Subcutaneous preadipocyte (primary cell): Measurements from ENCODE around the genes ARHGEF40, OR5AU1, SUPT16H and TOX4.

DNA sequence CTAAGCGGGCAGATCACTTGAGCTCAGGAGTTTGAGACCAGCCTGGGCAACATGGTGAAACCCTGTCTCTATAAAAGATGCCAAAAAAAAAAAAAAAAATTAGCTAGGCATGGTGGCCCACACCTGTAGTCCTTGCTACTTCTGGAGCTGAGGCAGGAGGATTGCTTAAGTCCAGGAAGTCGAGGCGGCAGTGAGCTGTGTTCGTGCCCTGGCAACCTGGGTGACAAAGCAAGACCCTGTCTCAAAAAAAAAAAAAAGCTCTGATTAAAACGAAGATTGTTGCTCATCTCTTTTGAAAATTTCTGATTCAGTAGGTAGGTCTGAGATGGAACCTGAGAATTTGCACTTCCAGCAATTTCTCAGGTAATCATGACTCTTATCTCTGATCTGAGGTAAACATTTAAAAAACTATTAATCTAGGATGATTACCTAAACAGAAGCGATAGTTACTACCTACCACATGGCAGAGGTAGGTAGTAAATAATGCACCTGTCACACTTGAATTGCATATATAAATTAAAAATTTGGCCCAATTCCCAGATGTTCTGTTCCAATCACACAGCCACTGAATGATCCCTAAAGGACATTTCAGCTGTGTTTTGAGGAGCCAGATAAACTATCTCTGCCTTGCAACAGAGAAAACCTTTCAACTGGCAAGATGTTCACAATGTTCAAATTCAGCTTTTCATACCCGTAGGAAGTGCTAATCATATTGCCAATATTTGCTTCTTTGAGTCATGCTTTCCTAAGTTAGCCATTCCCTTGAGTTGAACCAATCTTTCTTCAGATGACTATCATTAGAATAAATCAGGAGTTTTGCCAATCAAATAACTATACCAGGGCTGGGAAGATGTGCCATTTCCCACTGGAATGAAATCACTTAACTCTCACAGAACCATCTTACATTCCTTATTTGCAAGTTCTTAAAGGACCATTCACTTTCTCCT is 4.2 kb upstream of the TEP1 start:
- CAGE, long polyA plus RNA: no peak

GRCh38 chr14:20448490-20449293 is 5.9 kb downstream of the OSGEP start:
- CAGE, long polyA plus RNA: no peak

DNA sequence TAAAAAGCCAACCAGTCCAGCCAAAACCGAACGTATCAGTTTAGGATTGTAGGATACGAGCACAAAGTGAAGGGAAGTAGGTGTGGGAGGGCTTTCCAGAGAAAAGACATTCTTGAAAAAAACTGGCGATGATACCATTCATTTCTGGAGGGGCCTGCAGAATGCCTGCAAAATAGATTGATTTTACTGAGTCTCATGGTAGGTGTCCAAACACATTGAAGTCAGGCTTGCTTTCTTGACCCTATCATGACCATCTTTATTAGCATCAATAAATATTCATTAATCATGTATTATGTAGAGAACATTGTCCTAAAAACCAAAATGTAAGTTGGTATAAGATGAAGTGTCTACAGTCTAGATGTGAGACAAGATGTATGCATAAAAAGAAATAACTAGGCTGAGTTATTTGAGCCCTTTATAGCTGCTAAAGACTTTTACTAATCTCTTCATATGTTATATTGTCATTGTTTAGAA is 10.1 kb downstream of the PNP start:
- CAGE, long polyA plus RNA: no peak

GRCh38 chr14:20609223-20610051 is 18.3 kb upstream of the RNASE12 start:
- CAGE, long polyA plus RNA: no peak

DNA sequence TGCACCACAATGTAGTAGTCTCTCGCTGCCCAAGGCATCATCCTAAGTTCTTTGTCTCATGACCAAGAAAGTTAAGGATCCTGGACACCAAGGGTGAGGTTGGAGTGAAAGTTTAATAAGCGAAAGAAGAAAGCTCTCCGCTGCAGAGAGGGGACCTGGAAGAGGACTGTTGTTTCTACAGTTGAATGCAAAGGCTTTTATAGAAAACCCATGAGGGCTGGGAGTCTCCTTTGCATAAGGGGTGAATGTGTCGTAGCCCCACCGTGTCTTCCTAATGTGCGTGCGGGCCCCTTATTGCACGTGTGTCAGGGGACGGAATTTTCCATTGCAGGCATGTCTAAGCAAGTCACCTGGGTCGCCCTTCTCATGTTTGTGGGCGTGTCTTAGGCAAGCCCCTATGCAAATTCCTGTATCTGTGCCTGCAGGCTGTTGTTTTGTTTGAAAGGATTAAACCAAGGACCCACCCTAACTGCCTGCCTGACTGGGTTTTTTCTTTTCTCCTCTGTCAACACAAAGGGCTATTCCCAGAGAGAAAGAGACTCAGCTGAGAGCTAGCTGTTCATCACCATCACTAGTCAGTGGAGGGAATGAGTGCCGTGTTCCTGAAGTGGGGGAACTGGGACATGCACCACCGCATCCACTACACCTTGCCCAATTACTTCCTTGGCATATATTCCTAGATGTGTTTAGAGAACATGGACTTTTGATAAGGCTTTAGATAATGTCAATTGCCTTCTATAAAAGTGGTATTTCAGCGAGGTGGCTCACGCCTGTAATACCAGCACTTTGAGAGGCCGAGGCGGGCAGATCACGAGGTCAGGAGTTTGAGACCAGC is 17.8 kb upstream of the RNASE1 start:
- CAGE, long polyA plus RNA: no peak

GRCh38 chr14:20848599-20849375 is 42.4 kb upstream of the RNASE3 start:
- CAGE, long polyA plus RNA: no peak

GRCh38 chr14:21070028-21070985 is at the start of gene ARHGEF40:
Gene ARHGEF40, plus strand, starts transcription at chr14:21070304.
- CAGE, long polyA plus RNA: no peak

- CAGE, long polyA plus RNA: no peak
Measured at GRCh38 chr14:21085933-21086476, 12.4 kb downstream of the ZNF219 start.

DNA sequence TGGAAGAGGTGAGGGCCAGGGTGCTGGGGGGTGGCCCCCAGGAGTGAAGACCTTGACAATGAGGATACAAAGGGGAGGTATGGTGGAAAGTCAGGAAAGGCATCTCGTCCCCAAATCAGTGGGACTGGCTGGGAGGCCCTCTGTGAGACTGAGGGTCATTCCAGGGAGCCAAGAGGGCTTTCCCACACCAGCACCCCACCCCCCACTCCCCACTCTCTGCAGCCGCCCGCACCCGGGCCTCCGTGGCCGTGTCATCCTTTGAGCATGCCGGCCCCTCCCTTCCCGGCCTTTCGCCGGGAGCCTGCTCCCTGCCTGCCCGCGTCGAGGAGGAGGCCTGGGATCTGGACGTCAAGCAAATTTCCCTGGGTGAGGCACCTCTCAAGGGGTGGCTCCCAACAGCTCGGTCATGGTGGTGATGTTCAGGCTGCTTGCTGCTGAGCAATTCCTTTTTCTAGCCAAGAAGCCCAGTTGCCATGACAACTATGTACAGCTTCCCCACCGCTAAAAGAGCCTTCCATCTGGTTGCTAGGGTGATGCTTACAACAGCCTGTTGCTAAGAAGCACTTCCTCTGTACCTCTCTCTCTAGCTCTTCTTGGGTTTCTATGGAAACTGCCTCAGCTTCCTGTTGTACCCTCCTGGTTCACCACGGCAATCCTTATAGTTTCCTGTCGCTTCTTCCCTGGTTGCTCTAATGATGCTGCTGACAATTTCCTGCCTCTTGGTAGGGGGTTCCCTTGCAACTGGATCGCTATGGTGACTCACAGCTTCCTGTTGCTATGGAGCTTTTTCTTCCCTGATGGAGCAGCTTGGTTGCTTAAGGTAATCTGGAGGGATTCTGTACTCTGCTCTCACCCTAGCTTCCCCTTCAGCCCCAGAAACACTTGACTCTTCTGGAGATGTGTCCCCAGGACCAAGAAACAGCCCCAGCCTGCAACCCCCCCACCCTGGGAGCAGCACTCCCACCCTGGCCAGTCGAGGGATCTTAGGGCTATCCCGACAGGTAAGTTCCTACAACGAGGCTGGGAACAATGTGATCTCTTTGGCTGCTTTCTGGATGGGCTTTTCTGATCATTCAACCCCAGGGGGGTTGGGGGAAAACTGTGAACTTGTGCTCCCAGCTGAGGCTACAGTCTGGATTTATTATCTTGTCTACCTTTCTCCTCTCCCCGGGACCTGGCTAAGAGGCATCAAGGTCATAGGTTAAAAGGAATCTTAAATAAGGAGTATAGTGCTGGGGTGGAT is 10.9 kb downstream of the ZNF219 start:
- CAGE, long polyA plus RNA: no peak

DNA sequence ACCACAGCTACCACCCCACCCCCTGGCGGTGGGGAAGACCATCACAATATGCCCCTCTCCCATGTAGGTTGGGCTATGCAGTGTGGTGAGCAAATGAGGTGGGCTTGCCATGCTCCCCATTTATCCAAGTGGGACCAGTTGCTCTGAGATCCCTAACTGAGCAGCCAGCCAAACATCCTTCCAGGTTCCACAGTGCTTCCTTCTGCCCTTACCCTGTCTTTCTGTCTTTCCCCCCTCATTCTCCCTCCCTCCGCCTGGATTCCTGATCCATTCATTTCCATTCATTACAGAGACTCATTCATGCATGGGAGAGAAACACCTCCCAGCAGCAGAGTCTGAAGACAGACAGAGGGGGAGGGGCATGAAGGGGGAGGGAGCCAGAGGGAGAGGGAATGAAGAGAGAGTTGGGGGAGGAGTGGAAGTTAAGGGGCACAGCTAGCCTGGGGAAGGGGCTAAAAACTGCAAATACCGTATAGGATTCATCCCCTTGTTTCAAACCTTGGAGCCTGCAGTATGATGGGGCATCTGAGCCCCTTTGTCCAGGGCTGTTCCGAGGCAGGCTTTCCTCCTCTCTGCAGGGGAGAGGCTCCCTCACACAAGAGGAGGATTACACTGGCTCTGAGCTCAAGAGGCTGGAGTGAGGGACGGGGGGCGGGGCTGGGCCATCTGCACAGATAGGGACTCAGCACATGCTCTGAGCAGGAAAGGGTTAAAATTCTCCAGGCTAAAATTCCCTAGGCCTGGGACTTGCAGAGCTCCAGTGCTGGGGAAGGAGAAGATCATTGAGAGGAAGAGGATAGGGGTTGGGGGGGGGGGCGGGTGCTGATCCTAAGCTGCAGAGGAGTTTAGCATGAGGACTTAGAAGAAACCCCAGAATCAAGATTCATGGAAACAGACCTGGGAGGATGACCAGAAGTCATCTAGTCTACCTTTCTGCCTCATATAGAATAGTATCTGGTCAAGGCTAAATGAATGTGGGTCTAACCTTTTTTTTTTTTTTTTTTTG is 4.2 kb downstream of the ZNF219 start:
- CAGE, long polyA plus RNA: no peak

- CAGE, long polyA plus RNA: no peak
Measured at GRCh38 chr14:21155950-21156356, at the start of gene OR5AU1. Gene OR5AU1, minus strand, starts transcription at chr14:21156063.

- CAGE, long polyA plus RNA: no peak
Measured at GRCh38 chr14:21383010-21384139, at the start of gene SUPT16H. Gene SUPT16H, minus strand, starts transcription at chr14:21384019.

DNA sequence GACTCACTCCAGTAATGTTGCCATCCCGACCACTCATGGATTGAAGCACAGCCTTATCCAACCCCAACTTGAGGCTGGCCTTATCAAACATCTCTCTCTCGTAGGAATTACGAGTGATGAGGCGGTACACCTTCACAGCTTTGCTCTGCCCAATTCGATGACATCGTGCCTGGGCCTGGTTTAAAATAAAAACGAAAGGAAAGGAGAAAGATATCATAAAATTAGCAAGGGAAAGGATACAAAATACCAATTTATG is 18.4 kb upstream of the SUPT16H start:
- CAGE, long polyA plus RNA: no peak

DNA sequence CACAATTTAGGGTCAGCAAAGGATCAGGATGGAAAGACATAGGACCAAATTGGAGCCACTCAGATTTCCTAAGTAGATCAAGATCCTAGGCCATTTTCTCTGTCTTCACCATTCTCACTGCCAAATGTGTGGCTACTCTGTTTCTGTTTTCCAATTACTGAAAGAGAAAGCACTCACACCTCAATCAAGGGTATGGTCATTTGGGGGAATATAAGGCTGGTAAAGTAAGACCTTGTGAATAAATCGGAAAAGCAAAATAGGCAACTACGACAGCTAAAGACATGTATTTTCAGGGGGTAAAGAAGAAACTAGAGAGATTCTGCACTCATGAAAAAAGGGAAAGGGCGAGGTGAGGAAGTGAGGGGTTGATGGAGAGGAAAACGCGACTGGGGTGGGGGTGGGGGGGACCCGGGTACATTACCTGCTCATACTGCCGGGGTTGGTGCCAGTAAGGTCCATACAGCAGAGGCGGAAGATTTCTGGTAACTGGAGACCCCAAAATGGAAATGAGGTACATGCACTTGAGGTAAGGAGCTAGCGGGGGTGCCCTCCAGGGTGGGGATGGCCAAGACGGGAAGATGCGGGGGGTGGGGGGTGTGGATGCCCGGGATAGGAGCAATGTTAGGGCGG is 19.3 kb downstream of the CHD8 start:
- CAGE, long polyA plus RNA: no peak

GRCh38 chr14:21477140-21478022 is at the start of gene TOX4:
Gene TOX4, plus strand, starts transcription at chr14:21477195.
- CAGE, long polyA plus RNA: no peak

DNA sequence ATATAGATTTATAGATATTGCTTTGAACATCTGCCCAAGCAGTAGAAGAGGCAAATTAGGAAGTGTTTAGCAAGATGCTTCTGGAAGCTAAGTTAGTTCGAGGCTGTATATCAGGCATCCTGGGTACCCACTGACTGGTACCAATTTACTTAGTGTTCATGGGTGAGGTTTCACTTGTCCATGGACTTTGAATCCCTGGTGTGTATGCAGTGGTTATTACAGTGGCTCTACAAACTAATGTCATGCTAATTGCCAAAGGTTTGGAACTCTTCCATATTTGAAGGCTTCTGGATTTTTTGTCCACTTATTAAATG is 315 bp upstream of the OR4E2 start:
- CAGE, long polyA plus RNA: no peak

DNA sequence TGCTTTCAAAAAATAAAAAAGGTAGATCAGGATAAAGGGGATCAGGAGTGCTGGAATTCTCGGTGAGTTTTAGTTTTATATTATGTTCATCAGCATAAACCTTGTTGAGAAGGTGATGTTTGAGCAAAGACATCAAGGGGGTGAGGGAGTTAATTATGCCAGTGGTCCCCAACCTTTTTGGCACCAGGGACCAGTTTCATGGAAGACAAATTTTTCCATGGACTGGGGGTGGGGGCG is 6.2 kb downstream of the OR4E2 start:
- CAGE, long polyA plus RNA: no peak

- CAGE, long polyA plus RNA: no peak
Measured at GRCh38 chr14:21748776-21749238, 75.2 kb upstream of the OR4E1 start.

GRCh38 chr14:21864276-21864523 is 190.6 kb upstream of the OR4E1 start:
- CAGE, long polyA plus RNA: no peak

- CAGE, long polyA plus RNA: no peak
Measured at GRCh38 chr14:21868627-21869026, 195.0 kb upstream of the OR4E1 start.